Left lobe of liver (tissue), 1 donor: ENCODE data around the gene RPRM.

DNA sequence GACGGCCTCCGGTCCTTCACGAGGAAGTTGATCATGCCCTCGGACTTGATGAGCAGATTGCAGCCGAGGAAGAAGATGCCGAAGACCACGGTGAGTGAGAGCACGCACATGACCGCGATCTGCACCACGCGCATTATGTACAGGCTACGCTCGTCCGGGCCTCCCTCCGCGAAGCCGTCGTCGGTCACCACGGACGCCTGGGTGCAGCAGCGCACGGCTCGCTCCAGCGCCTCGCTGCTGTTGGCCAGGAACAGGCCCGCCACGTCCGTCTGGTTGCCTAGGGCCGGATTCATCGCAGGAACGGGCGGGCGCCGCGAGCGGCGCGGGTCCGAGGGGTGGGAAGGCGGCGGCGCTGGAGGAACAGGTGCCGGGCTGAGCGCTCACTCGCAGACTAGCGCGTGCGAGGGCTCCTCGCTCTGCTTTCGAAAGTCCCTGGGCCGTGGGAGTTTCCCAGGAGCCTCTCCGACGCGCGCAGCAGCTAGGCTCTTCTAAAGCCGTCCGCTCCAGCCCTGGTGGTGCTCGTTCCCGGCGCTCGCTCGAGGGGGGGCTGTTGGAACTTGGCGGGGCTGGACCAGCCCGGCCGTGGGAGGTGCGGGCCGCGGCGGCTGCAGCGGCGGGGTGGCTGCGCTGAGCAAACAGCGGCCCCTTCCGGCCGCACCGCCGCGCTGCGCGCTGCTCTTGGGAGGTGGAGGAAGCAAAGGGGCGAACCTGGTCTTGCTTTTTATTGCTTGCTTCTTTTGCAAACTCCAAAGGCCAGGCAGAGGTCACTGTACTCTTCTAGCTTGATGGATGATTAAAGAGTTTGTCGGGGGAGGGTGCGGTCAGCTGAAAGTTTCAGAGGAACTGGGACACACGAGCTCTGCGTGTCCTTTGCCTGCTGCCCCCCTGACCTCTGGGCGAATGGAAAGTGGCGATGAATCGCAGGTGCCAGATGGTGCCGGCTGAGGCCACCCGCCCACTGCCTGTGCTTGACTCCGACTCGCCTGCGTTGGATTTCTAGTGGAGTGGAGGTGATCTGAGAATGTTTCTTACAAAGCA lies at the start of gene RPRM:
Gene RPRM (minus strand): TSS at position 490 of the 1,038 bp plus-strand sequence.
- PRO-cap, result no peak

DNA sequence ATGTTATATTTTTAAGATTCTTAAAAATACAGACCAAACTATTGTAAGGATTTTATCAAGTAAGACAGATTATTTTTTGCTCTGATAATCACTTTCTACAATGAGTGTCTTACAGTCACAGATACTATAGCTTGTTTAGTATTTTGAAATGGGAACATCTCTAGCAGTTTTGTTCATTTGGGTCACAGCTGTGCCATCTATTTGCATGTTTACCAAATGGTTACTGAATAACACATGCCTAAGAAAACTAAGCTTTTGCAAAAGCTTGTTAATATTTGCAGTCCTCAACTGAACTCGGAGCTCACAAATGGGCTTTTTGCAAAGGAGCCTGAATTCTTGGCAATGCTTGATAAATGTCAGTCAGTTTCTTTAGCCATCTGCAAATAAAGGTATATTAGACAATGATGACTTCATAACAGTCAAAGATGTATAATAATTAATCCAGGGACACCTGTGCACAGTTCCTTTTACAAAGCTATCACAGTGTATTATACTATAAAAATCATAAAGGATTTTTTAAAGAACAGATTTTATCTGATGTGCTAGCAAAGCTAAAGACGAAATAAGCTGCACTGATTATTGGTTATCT lies 248.6 kb upstream of the KCNJ3 start:
- PRO-cap, result no peak

GRCh38 chr2:154699179-154699893 lies 841 bp downstream of the KCNJ3 start:
- PRO-cap, result bidirectional peak, plus-strand start at chr2:154699772, minus-strand start at chr2:154699638

DNA sequence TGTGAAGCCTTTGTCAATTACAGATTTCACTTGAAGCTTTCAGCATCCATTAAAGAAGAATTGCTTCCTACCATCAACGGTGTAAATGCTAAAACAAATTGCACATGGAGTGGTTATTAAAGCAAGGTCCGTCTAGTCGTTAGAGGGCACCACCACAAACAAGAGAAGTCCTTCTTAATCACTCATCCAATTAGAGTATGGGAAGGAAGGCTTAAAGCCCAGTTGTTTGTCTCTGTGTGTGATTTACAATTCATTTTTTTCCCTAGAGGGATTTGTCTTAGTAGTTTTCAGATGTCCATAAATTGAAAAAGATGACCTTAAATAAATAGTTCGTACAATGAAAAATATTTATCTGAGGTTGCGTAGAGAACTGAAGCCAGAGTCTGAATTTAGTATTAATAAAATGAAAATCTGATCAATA lies 1.7 kb downstream of the KCNJ3 start:
- PRO-cap, result no peak

- PRO-cap, result no peak
Measured at GRCh38 chr2:156184726-156185289, 147.7 kb downstream of the NR4A2 start.

DNA sequence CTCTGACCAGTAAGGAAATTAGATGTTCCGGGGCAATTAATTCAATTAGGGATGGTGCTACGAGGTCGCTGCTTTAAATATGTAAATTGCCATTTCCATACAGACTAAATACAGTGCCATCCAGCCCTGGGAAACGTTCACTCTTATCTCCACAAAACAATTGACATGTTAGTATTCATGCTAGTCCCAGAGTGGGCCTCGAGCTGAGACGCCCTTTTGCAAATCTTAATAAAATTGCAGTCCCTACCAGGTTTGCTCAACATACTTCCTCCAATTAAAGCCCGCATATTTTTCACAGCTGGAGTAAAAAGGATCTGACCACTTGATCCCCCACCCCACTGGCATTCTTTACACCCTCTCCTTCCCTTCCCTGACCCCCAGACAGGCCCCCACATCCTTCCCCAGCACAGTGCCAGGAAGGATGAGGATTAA lies 5.5 kb downstream of the NR4A2 start:
- PRO-cap, result no peak

DNA sequence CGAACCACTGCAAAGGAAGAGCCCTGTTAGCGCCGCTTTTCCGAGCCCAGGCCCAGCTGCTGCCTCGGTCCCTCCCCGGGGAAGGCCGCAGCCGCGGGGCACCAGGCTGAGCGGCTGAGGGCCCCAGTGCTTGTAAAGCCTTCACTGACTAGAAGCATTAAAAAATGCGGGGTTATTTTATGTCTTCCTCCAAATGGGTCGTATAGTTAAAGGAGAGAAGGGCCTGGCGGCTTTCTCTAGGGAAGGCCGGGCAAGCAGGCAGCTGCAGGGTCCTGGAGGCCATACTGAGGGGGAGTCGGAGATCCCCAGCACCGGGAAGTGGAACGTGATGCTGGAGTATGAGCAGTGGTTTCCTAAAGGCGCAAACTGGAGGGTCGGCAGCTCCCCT lies 4.5 kb downstream of the NR4A2 start:
- PRO-cap, result no peak

DNA sequence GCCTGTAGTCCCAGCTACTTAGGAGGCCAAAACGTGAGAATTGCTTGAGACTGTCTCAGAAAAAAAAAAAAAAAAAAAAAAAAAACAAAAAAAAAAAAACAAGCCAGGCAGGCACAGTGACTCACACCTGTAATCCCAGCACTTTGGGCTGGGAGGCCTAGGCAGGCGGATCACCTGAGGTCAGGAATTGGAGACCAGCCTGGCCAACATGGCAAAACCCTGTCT lies 3.2 kb downstream of the GPD2 start:
- PRO-cap, result no peak

DNA sequence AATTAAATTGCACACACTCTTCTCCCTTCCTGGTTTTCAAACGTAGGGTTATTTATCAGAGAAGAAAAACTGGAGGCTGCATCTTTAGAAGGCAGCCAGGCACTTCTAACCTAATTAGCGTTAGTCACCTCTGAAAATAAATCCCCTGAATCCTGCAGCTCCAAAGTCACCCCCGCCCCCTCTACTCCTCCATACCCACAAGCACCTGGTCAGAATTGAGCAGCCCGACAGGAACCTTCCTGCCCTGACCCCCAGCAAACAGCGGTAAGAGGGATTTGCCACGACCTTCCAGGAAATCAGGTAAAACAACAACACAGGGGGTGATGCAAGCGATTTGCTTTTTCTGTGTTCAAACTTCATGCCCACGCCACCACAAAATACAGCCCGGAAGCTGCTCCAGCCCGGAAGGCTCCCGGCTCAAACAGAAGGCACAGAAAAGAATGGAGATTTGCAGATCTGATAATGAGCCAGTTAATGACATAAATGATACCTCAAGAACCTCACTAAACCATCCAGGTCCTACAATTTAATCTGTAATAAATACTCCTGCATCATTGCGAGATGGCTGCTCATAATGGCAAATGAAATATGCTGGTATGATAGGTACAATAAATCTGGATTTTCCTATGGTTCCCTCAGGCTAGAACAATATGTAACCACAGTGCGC lies 367.1 kb downstream of the GPD2 start:
- PRO-cap, result unidirectional peak, plus-strand start at position 375 of the sequence

- PRO-cap, result no peak
Measured at GRCh38 chr2:157170374-157170677, 87.2 kb upstream of the GALNT5 start.

DNA sequence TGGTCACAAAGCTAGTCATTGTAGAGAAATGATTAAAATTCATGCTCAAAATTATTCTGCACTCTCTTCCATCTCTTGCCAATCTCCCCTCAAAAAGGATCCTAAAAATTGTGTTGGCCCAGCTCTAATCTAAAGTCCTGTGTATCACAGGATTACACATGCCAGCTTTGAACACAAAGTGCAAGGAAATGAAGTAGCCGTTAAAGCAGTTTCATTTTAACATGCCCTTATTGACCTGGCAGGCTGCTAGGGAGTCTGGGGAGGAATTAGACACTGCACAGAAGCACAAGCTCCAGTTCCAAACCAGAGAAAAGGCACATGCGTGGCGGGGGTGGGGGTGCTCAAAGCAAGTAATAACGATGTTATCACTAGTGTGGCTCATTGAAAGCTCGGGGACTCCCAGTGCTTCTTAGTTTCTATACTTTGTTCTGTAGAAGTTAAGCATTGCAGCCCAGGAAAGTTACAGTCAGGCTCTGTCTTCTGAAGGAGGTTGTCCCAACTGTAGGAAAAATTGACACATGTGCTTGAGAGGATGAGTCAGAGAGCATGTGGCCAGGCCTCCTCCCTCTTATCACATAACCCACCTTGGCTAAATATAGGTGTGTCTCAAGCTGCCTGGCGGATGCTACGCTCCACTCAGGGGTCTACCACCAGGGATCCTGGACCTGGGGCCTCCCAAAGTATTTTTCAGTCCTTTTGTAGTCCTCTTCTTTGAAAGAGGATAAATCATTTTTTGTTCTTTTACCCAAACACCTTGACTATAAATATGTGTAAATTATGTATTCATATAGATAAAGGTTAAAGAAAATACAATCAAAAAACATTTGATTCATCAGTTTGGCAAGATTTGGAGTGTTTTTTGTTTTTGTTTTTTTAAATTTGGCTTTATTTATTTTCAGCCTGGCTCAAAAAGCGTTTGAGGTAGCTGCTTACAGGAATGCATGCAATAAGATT lies 3.7 kb downstream of the GALNT5 start:
- PRO-cap, result no peak

- PRO-cap, result no peak
Measured at GRCh38 chr2:157404069-157404784, 39.7 kb downstream of the CYTIP start.

GRCh38 chr2:157410283-157410792 lies 33.6 kb downstream of the CYTIP start:
- PRO-cap, result no peak

GRCh38 chr2:157413265-157414080 lies 30.4 kb downstream of the CYTIP start:
- PRO-cap, result no peak

GRCh38 chr2:157464115-157464614 lies 20.3 kb upstream of the CYTIP start:
- PRO-cap, result no peak

DNA sequence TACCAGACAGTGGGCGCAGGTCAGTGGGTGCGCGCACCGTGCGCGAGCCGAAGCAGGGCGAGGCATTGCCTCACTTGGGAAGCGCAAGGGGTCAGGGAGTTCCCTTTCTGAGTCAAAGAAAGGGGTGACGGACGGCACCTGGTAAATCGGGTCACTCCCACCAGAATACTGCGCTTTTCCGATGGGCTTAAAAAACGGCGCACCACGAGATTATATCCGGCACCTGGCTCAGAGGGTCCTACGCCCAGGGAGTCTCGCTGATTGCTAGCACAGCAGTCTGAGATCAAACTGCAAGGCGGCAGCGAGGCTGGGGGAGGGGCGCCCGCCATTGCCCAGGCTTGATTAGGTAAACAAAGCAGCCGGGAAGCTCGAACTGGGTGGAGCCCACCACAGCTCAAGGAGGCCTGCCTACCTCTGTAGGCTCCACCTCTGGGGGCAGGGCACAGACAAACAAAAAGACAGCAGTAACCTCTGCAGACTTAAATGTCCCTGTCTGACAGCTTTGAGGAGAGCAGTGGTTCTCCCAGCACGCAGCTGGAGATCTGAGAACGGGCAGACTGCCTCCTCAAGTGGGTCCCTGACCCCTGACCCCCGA lies 71.5 kb upstream of the CYTIP start:
- PRO-cap, result no peak

DNA sequence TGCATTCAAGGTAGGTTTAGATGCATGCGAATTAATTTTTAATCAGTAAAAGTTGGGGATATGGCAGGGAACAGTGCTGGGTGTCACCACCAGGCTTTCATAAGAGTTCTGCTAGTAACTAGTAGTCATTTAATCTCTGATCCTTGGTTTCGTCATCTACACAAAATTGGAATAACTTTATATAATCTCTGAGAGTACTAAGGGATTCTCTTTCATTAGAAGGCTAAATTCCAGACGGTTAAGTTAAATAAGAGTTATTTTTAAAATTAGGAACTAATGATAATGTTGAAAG lies 85.5 kb upstream of the CYTIP start:
- PRO-cap, result unidirectional peak, minus-strand start at position 101 of the sequence

- PRO-cap, result no peak
Measured at GRCh38 chr2:157789928-157790630, 86.1 kb downstream of the ACVR1 start.

DNA sequence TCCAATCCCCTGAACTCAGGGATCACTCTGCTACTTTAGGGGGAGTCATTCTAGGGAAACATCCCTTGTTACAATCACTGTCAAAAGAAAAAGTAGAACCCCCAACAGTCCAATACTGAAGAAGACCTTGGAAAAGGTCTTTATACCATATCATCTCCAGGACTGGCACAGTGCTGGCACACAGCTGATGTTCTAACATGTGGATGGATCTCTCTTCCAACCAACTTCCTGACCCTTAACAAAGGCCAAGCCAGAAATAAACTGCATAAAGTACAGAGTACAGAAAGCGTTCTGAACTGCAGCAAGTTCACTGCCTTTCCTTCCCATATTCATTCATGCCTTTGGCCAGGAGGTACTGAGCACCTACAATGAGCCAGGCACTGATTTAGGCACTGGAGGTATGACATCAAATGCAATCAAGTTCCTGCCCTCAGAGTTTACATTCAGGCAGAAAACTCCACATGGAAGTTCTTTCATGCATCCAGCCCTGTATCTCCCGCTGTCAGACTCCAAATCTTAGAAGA lies 34.0 kb downstream of the ACVR1 start:
- PRO-cap, result bidirectional peak, plus-strand start at position 332 of the sequence, minus-strand start at position 164 of the sequence

DNA sequence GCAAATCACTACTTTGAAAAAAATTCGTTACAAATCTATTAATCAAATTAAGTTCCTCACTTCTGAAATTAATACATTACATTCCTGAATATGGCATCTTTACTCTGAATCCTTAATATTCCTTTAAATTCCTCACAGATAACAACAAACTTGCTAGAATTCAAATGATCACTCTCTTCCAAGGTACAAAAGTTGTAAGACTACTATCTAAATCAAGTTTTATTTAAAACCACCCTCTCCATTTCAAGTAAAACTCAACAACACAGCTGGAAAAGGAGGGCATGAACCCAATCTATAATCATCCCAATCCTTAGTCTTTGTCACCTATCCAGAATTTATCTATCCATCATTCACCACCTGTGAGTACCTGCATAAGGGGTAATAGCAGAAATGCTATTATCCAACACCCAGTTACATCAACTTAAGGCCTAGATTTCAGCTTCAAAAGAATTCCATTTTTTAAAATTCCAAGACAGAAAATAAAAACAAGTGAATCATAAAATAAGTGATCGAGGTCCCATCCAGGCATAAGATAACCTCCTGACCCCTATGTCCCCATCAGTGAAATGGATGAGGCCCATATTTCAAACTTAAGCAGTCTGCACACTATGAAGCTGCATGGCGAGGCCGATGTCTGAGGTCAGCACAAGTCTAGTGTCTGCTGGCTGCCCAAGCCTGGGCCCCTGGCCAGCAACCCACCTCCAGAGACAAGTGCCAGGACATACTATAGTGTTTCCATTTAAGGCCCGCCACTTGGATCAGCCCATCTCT lies 2.1 kb downstream of the ACVR1 start:
- PRO-cap, result no peak